Islet of Langerhans (tissue), 1 donor: Measurements from ENCODE around the gene POMGNT1.

DNA sequence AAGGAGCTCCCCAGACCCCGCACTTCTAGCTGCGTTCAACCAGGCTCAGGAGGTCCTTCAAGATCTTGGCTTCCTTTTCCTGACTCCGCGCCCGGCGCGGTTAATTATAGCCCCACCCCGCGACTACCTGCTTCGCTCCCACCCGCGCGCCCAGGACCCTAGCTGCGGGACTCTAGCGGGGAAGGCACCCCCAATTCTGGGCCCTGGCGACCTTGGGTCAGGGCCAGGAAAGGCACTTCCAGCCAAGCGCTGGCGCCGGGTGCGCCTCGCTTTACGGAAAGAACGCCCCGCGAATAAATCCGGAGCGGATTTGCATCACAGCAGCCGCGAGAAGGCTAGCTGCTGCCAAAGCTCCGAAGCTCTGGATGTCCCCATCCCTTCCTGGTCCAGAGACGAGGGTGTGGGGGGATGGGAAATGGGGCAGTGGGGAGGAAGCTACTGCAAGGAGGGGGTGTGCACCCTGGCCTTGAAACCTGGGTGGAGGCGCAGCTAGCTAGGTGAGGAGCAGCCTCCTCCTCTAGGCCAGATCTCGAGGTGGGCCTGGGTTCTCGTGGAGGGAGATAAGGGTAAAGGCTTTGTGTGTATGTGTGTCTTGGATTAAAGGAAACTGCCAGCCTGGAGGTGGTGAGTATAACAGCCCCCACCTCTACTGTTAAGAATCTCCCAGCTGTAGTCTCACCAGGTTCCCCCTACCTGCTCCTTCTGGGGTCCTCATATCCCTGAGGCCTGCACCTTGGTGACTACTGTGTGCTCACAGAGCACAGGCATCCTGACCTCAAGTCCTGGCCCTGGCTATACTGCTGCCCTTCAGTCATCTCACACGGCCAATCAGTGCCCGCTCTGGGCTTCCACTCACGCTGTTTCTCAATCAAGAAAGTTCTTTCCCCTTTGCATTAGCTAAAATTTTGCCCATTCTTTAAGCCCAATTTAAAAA lies 7.7 kb upstream of the TSPAN1 start:
- RRBS: 7% methylated on average over 6 of the region's 37 CpGs

GRCh38 chr1:46194001-46194735 lies 4.1 kb downstream of the POMGNT1 start:
- RRBS: no CpG with 5 or more reads among the region's 10 CpGs

DNA sequence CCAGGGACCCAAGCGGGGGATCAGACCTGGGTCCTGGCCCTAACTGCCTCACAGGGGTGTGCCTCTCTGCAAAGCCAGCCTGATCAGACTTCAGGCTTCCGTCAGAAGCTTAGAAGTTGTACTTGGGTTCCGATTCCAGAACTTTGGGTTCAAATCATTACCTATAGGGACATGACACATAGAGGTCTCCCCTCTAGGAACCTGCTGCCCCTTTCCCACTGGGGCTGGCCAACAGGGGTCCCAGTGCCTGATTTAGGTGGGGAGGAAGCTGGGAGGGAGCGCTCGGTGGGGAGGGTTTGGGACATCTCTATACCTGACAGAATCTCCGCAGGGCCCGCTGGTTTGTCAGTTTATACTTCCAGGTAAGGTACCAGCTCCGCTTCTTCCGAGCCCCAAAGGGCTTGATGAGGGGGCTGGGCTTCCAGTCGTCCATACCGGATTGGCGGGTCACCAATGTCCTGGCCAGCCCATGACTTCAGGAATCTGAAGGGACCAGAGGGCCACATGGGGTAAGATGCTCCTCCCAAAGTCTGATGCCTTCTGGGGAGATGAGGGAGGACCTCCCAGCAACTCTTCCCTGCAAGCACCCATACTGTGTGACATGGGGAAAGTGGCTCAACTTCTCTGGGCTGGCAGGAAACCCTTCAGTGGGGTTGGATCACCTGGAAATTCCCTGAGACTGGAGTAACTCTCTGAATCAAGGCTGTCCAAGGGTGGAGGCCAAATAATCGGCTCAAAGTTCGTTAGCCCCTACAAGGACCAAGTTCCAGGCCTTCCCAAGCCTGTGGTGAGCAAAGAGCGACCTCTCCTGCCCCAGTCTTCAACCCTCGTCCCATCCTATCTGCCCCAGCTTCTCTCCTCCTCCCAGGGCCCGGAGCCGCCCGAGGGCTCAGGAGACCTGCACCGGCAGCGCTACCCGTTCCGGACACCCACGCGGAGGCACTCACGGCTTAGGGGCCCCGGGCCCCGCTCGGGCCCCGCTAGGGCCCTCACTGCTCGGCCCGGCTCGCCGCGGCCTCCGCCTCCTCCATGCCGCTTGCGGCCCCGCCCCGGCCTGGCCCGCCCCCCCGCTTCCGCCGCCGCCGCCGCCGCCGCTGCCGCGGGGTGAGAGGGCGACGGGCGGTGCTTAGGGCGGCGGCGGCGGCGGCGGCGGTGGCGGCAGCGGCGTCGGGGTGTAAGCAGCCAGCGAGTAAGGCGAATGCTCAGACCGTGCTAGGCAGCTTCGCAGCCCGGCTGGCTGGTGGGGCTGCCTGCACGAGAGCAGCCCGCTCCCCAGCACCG lies at the start of gene POMGNT1:
Gene POMGNT1 (minus strand): TSS at position 1,046 of the 1,281 bp plus-strand sequence.
- RRBS: 3% methylated on average over 18 of the region's 73 CpGs

- RRBS: no CpG with 5 or more reads among the region's 10 CpGs
Measured at GRCh38 chr1:46218540-46219232, 15.6 kb downstream of the LURAP1 start.

DNA sequence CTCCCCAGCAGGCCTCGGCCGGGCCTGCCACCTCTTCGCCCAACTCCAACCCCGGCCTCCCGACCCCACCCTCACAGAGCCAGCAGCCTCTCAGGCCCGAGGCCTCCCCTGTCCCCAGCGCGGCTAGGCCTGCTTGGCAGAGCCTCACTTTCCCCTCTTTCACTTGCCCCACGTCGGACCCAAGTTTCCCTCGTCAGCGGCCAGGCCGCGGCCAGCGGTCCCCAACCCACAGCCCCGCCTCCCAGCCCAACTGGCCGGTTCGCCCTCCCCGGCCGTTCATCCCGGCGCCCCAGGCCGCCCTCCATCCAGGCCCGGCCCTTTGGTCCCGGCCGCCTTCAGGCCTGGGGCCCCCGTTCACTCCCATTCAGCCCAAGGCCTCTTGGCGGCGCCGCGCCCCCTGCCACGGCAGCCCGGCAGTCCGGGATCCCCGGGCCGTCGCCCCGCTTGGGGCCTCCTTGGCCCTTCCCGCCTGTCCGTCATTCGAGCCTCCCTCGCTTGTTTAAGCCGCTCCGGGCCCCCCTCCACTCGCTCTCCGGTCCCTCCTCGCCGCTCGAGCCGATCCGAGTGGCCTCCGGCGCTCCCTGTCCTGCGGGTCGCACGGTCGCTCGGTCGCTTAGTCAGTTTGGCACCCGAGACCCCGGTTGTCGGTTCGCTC lies 1.5 kb downstream of the LRRC41 start:
- RRBS: 3% methylated on average over 35 of the region's 63 CpGs

DNA sequence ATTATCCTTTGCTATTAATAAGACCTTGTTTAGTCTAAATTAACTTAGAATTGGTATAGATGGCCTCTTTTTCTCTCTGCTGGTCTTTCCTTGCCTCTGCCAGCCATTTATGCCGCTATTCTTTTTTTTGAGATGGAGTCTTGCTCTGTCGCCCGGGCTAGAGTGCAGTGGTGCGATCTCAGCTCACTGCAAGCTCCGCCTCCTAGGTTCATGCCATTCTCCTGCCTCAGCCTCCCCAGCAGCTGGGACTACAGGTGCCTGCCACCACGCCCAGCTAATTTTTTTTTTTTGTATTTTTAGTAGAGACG lies 9.8 kb upstream of the NSUN4 start:
- RRBS: no CpG with 5 or more reads among the region's 7 CpGs

GRCh38 chr1:46369980-46370456 lies 24.1 kb upstream of the FAAH start:
- RRBS: no CpG with 5 or more reads among the region's 3 CpGs

GRCh38 chr1:46684380-46684926 lies 12.8 kb downstream of the TEX38 start:
- RRBS: no CpG with 5 or more reads among the region's 6 CpGs

- RRBS: no CpG with 5 or more reads among the region's 9 CpGs
Measured at GRCh38 chr1:46749780-46750717, 31.1 kb upstream of the EFCAB14 start.

DNA sequence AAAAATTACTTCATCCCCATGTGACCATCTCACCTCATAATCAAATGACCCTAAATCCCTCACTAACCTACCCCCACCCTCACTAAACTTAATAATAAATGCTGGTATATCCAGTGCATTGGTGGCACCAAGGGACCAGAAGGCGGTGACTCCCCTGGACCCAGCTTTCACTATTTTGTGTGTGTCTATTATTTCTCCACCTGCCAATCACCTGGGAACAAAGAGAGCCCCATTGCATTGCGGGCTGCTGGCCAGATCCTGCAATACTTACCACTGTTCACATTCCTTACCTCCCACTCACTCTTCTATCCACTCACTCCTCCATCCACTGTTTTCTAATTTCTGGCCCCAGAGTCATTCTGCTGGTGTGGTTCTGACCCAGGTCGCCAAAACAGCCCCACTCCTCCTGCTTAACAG lies 38.2 kb upstream of the EFCAB14 start:
- RRBS: no CpG with 5 or more reads among the region's 3 CpGs

- RRBS: no CpG with 5 or more reads among the region's 5 CpGs
Measured at GRCh38 chr1:46820318-46821386, 21.8 kb downstream of the CYP4B1 start.

GRCh38 chr1:46986327-46986997 lies 37.0 kb upstream of the CYP4X1 start:
- RRBS: no CpG with 5 or more reads among the region's 2 CpGs

DNA sequence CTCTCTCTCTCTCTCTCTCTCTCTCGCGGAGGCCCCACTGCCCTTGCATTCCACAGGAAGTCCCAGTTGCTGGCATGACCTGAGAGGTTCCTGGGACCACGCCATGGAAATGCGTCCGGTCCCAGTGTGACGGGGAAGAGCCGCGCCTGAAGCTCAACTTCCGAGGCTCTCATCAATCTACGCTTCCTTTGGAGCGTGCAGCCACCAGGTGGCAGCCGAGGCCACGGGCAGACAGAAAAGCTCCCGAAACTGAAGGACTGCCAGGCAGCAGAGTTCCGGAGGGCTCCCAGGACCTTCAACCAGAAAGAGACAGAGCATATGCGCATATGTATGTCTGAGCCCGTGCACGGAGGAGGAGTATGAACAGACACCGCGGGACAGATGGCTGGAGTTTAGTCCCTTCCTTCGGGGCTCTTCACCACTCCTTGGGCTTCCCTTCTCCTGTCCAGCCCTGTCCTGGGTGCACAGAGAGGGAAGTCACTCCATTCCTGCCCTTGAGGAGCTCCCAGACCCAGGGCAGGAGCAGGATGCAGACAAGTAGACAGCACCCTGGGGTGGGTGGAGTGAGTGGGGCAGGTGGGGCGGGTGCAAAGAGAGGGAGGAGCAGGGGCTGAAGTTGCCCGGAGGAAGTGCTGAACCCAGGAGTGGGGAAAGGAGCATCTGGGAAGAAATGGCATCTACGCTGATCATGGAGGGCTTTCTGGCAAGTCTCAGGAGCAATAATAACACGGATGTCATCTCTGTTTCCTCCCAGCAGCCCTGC lies 10.5 kb downstream of the PDZK1IP1 start:
- RRBS: no CpG with 5 or more reads among the region's 25 CpGs

DNA sequence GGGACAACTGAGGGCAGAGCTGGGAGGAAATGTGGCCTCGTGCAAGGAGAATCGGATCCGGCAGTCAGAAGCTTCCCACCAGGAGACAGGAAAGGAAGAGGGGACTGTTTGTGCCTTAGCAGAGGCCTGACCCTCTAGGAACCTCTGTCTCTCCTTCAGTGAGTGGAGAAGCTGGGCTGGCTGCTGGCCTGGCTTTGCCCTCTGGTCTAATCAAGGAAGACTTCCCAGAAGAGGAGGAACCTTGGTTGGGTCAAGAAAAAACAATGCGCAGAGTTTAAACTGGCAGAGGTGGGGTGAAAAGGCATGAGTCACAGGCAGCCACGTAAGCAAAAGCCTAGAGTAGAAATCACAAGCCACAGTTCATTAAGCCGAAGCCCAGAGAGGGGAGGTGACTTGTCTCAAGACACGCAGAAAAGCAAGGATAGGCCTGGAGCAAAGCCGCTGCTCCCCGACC lies 8.0 kb downstream of the PDZK1IP1 start:
- RRBS: no CpG with 5 or more reads among the region's 9 CpGs

- RRBS: no CpG with 5 or more reads among the region's 9 CpGs
Measured at GRCh38 chr1:47192718-47193288, 3.0 kb upstream of the PDZK1IP1 start.

DNA sequence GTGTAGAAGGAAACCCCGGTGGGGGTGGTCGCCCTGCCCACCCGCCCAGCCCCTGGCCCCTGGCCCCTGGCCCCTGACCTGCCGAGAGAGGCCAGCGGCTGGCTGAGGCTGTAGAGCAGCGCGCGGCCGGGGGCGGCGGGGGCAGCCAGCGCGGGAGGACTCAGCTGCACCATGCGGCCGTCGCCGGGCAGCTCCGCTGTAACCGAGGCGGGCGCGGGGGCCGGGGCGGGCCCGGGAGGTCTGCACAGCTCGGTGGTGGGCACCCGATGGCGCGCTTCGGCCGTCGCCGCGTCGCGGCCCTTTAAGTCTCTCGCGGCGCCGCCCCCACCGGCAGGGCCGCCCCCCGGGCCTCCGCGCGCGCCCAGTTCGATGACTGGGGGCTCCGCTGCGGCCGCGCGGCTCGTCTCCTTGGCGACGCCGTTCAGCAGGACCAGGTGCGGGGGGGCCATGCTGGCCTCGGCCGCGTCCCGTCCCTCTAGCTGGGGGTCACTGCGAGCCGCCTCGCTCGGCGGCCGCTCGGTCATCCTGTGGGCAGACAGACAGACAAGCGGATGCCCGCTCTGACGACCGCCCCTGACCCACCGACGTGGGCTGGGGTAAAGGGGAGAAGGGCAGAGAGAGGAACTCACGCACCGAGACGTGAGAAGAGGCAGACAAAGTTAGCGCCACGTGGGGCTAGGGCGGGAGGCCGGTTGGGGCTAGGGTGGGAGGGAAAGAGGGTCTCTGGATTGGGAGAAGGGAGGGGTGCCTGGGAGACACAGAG lies 6.5 kb downstream of the TAL1 start:
- RRBS: 4% methylated on average over 31 of the region's 82 CpGs

- RRBS: 27% methylated on average over 5 of the region's 49 CpGs
Measured at GRCh38 chr1:47228671-47230031, 2.9 kb downstream of the TAL1 start.

DNA sequence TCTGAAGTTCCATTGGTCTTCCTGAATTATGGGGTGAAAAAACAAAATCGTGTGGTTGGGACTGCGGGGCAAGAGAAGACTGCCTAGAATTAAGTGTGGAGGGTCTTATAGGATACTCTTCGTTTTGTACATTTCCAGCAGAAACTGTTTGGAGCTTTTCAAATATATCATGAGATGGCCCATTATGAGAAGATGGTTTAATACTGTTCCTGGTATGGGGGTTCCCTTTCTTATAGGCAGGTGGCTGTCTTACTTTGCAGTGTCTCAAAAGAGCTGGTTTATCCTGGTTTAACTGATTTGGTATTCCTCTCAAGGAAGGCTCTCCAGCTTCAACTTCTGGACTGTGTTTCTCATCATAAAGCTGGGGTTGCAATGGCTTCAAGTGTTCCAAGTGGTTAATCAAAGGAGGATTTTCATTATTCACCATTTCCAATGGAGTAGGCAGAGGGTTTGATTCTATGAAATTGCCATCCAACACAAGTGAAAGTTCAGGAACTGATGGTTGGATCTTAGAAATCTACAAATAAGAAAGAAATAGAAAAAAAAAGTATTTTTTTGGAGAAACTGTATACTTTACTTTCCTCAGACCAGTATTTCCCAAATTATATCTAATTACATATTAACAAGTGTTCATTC lies 33.1 kb downstream of the STIL start:
- RRBS: no CpG with 5 or more reads among the region's 3 CpGs

DNA sequence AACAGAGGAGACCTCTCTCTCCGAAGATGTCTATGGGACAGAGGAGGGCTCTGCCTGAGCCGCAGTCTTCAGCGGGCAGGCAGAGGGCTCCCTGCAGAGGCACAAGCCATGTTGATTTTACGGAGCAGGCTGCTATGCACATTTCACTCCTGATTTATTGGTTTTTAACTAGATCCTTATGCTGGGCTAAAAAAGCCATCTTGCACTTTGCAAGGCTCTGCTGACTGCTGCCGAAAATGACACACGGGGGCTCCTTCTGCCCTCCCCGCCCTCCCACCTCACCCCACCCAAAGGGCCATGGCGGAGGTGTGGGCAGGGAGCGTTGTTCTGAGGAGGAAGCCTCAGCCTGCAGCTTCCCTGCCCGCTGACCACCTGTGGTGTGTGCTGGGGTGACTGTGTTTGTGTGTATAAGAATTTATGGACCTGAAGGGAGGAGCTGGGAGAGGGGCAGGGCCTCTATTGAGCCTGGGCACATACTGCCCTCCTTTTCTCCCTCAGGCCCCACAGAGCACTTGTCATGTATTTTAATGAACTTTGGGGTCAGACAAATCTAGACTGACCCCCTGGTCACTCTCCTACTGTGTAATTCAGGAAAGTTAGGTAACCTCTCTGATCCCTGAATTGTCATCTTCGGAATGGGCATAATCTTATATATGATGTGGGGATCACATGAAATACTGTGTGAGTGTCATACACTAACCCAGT lies 71.3 kb downstream of the FOXD2 start:
- RRBS: no CpG with 5 or more reads among the region's 11 CpGs

- RRBS: no CpG with 5 or more reads among the region's 3 CpGs
Measured at GRCh38 chr1:47713380-47713687, 275.5 kb downstream of the FOXD2 start.